Fibroblast of the aortic adventitia (primary cell): ENCODE measurements around the gene IPCEF1.

- CAGE, long polyA plus RNA, result no peak
These were observed 34.3 kb upstream of the MTHFD1L start for GRCh38 chr6:150831148-150831691.

DNA sequence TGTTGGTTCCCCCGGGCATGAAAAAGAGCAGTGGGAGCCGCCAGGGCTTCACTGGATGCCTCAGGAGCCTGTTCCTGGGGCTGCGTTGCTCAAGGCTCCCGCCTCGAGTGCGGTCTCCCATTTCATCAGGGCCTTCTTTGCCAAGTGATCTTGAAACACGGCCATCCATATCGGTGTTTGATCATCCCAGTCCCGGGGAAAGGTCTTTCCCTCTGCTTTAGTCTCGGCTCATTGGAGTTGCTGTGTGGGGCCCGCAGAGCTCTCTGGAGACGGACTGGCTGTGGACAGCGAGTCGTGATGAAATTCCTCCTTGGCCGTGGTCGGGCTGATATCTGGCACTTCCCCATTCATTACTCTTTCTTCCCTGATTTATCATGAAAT lies 71.6 kb downstream of the MTHFD1L start:
- CAGE, long polyA plus RNA, result no peak

DNA sequence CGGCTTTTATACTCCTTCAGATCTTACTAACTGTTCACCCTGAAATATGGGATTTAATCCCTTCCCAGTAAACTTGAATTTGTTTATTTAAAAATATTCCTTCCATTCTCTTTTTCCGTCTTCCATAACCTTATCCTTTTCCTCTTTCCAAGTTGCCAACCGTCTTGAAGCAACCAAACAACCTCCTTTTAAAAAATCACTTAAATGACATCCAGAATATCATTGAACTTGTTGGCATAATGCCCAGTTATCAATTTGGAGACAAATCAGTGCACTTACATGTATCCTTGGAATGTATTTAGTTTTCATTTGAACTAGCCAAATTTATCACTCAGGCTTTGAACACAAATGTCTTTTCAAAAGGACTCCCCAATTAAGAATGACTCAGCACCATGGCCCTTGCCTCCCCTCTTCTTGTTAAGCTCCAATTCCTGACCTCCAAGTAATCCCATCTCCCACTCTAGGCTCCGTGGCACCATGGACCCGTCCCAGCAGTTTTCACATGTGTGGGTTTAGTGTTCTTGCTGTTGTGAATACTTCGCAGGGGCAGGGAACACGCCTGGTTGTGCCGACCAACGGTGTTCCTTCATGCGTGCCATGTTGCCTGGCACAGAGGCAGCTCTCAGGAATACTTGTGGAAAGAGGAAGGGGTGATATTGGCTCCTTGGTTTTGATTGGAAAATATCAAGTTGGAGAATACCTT lies 2.6 kb downstream of the AKAP12 start:
- CAGE, long polyA plus RNA, result no peak

GRCh38 chr6:151257906-151258601 lies 18.3 kb downstream of the AKAP12 start:
- CAGE, long polyA plus RNA, result no peak

- CAGE, long polyA plus RNA, result no peak
These were observed 24.8 kb downstream of the ZBTB2 start for GRCh38 chr6:151366524-151366950.

DNA sequence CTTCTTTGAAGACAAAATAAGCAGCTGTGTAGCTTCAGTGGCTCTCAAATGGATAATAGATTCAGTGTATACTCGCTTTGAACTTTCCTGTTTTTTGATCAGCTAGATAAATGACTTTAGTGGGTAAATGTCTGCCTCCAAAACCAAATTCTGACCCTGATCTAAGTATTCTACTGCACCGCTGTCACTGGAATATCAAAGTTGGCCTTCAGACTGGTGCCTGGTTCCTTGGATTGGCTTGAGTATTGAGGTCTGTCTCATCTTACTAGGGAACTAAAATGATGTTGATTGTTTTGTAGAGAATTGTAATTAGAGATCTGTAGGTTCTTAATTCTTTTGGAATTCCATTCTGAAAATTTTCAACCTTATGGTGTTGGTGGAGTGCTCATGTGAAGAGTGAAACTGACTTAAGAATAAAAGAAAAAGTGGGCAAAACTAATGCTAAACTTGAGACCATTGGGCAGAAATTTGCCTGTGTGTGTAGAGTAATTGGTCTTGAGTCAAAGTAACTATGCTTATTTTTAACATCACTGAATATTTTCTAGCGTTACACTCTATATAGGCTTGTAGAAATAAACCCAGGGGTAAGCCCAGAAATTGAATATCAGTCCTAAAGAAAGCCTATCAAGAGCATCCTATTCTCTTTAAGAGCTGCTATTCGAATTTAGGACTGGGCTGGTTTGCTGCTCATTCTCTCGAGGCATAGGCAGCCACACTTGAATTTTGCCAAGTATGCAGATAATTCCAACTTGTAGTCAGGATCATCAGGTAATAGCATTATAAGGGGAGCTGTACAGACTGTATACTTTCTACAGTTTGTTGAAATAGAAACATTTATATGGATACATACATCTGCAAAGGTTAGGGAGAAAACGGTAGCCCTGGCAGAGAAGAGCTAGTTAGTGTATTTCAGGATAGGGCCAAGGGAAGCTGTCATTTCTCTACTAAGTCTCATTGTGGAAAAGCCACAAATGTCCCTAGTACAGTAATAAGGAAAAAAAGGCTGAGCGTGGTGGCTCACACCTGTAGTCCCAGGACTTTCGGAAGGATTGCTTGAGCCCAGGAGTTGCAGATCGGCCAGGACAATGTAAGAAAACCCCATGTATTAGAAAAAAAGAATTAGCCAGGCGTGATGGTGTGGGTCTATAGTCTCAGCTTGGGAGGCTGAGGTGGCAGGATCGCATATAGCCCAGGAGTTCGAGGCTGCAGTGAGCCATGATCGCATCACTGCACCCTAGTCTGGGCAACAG lies 1.9 kb upstream of the ZBTB2 start:
- CAGE, long polyA plus RNA, result no peak

GRCh38 chr6:151409159-151409966 lies 18.0 kb upstream of the ZBTB2 start:
- CAGE, long polyA plus RNA, result no peak

GRCh38 chr6:151410355-151410910 lies 19.1 kb upstream of the ZBTB2 start:
- CAGE, long polyA plus RNA, result no peak

DNA sequence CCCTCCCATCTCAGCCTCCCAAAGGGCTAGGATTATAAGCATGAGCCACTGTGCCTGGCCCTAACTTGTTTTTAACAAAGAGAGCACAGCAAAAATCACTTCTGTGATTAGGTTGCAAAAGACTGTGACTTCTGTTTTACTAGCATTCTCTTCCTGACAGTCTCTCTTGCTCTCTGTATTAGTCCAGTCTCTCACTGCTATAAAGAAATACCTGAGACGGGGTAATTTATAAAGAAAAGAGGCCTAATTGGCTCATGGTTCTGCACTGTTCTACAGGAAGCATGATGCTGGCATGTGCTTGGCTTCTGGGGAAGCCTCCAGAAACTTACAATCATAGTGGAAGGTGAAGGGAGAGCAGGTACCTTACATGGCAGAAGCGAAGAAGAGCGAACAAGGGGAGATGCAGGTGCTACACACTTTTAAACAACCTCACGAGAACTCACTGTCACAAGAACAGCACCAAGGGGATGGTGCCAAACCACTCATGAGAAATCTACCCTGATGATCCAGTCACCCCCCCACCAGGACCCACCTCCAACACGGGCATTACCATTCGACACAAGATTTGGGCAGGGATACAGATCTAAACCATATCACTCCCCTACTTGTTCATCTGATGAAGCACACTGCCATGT lies 21.2 kb upstream of the ZBTB2 start:
- CAGE, long polyA plus RNA, result no peak

- CAGE, long polyA plus RNA, result no peak
These were observed 289.4 kb downstream of the ESR1 start for GRCh38 chr6:152096807-152097321.

DNA sequence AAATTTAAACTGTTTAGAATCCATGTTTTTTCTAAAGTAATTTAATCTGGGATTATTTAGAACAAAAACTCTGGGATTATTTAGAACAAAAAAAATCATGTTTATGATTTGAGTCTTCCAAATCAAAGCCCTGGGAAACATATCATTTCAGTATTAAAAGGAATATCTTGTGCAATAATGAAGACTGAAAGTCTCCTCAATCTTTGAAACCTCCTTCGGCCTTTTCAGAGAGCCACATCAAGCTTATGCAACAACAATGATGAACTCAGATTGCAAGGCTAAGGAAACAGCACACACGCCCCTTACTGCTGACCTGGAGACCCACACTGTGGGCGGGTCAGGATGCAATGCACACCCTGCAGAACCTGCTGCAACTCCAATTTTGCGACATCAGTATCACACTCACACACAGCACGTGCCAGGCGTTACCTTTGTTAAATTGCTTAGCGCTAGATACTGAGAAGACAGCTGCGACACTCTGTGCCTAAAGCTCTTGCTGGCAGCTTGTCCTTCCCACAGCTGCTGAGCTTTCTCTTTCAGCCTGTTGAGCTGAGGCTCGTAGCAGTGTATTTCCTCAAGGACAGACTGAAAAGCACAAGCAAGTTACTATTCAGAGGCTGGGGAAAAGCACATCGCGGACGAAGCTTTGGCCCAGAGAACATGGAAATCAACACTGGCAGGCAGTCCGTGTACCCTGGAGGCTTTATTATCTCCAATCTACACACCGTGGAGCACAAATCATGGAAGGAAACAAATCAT lies 268.4 kb downstream of the SYNE1 start:
- CAGE, long polyA plus RNA, result no peak

DNA sequence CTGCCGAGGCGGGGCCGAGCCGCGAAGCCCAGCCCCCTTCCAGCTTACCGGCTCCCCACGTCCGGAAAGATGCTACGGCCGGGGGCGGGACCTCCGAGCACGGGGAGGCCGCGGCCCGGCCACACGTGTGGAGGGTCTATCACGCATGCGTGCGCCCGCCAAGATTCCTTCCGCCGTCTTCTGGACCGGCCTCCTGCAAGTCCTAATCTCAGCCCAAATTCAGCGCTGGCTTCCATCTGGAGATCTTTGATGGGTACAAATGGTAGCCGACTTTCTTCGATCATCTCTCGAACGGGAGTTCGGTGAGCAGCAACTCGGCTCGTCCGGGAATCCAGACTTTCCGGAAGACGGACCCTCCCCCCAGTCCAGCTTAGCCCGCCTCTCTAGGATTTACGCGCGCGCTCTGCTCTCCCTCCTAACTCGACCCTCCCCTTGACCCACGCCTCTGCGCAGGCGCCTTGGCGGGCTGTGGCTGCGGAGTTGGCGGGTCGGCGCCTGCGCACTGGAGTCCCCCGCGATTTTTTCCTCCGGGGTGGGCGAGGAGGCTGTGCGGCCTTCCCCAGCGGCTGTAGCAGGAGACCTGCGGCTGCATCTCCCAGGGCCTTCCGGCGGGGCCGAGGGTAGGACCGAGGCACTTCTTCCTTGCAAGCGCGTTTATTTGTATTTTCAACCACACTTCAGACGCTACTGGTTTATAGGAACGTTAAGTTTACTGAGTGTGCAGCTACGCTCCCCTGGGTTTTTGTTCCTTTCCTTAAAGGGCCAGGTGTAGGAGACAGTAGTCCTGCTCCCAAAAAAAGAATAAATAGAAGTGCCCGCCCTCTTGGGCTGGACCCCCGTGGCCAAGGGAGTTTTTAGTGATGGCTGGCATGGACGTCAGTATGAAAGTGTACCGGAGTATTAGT lies 597 bp upstream of the FBXO5 start:
- CAGE, long polyA plus RNA, result no peak

DNA sequence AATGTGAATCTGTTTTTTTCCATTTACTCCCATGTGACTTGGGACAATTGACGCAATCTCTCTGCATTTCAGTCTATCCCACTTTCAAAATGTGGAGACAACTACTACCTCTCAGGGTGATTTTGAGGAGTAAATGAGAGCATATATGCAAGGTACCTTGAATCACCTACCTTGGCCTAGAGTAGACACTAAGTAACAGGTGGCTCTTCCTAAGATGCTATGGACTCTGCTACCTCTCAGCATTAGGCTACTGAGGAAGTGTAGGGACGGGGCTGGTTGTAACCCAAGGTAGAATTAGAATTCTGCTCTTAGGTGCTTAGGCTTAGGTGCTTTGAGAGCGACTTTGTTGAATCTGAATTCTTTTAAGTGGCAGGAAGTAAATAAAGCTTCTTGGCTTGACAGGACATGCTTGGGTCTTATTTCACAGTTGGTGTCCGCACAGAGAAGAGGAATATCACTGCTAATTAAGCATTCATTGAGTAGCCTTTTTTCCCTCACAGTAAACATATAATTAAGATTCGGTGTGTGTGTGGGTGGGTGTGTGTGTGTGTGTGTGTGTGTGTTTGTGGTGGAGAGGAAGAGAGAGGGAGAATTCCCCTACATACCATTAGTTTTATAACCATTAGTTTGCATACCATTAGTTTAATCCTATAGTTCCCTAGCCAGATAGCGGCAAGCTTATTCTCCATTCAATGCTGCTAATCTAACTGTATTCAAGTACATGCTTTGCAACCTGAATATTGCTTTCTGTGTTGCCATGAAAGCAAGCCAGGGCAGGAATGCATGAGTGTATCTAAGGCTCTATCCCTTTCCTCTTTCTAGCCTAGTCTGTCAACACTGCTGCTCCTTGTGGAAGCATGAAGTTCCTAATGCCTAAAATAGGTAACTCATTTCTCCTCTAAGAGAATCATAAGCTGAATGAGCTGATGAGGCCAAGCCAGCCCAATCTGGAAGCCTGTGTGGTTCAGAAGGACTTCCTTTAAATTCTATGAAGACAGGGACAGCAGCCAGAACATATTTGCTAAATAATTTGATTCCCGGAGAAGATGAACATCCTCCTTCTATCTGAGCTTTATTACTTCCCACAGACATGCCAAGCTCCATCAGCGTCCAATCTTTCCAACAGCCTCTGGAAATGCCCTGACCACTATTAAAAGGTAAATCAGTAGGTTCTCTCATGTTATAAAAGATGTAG lies 112.4 kb downstream of the IPCEF1 start:
- CAGE, long polyA plus RNA, result no peak

GRCh38 chr6:154329383-154330381 lies 26.9 kb downstream of the IPCEF1 start:
- CAGE, long polyA plus RNA, result no peak

GRCh38 chr6:154356495-154357356 lies at the start of gene IPCEF1:
TSS of gene IPCEF1 (minus strand) at chr6:154356803.
- CAGE, long polyA plus RNA, result no peak

DNA sequence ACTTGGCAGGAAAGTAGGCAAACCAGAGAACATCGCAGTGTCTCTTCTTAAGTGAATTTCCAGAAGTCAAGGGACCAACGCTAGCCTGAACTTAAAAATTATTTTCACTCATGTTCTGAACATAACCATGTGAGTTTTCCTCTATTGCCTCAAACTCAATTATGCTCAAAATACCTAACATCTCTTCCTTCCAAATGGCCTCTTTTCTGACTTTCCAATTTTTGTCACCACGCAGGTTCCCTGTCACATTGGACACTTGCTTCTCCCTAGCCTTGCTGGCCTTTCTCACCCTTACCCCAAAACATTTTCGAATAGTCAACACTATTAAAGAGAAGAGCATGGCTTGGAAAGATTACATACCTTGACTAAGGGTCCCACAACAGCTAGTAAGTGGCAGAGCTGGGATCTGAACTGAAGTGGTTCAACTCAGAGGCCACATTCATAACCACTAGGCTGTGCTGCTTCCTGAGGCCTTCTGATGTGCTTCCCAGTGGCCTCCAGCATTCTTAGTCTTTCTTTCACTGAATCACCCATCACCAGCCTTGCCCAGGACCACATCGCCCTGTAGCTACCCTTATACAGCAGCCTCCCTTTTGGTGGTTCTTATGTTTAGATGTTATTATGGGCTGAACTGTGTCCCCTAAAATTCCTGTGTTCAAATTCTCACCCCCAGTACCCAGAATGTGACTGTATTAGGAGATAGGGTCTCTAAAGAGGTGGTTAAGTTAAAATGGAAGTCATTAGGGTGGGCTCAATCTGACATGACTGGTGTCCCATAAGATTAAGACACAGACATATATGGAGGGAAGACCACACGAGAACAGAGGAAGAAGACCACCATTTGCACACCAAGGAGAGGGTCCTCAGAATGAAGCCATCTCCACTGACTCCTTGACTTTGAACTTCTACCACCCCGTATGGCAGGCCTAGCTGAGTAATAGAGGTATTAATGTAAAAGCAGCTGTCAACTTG lies 60.6 kb upstream of the IPCEF1 start:
- CAGE, long polyA plus RNA, result no peak

DNA sequence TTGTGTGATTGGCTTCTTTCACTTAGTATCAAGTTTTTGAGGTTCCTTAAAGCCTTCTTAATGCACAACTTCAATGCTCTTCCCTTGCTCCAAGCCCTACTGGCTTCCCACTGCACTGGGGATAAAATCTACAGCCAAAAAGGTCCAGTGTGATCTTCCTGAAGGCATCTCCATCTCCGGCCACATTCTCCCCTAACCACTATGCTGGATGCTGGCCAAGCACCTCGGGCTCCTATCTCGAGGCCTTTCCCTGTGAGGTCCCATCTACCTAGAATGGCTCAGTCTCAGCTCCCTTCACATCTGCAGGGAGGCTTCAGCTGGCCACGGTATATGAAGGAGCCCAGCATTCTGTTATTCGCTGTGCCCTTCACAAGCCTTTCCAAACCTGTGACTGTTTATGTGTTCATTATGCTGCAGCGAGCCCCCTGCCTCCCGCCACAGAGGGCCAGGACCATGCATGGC lies 48.0 kb downstream of the CNKSR3 start:
- CAGE, long polyA plus RNA, result no peak

GRCh38 chr6:154528494-154529036 lies 18.1 kb upstream of the CNKSR3 start:
- CAGE, long polyA plus RNA, result no peak

DNA sequence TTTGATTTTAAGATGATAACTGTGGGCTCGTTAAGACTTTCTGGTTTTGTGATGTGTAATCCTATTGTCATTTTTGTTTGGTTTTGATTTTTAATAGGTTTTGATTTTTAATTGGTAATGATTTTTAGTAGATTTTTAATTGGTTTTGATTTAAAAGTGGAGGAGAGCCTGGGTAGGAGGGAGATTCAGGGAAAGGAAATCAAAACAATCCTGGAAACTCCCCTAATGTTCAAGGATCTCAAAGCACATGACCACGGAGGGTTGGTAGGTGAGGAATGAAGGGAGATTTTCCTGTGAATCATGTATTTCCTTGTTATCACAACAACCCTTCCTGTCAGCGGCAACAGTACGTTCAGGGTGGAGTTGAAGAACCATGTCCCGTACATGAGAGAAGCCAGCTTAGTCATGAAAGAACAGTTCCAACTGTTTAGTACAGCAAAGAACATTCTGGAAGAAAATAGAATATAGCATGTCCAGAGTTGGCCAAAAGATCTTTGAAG lies 79.4 kb upstream of the SCAF8 start:
- CAGE, long polyA plus RNA, result no peak

GRCh38 chr6:154830597-154831253 lies 97.5 kb downstream of the SCAF8 start:
- CAGE, long polyA plus RNA, result no peak